Melanocyte of skin (primary cell): ENCODE results near the gene PRKG2.

GRCh38 chr4:78779820-78780514 is 3.8 kb downstream of the BMP2K start:
- CAGE, long polyA plus RNA, 2 experiments = no peak in any of the 2 experiments

- CAGE, long polyA plus RNA, 2 experiments = no peak in any of the 2 experiments
Measured at GRCh38 chr4:78794296-78795669, 18.6 kb downstream of the BMP2K start.

DNA sequence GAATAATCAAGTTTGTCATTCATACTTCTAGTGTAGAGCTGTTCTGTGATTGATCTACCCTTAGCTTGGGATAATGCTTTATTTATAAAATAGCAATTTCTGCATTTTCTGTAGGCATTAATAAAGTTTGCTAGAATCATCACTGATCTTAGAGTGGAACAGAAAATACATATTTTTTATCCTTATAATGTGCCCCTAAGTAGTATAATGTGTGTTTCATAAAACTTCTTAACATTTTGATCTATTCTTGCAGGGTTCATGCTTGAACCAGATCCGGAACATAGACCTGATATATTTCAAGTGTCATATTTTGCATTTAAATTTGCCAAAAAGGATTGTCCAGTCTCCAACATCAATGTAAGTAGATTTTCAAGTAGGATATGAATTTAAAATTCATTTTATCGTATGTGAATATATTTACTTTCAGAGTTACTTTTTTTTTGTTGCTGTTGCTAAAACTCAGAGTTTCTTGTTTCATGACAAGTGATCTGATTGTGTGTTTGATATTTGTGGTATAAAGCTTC is 79.8 kb downstream of the PAQR3 start:
- CAGE, long polyA plus RNA, 2 experiments = no peak in any of the 2 experiments

DNA sequence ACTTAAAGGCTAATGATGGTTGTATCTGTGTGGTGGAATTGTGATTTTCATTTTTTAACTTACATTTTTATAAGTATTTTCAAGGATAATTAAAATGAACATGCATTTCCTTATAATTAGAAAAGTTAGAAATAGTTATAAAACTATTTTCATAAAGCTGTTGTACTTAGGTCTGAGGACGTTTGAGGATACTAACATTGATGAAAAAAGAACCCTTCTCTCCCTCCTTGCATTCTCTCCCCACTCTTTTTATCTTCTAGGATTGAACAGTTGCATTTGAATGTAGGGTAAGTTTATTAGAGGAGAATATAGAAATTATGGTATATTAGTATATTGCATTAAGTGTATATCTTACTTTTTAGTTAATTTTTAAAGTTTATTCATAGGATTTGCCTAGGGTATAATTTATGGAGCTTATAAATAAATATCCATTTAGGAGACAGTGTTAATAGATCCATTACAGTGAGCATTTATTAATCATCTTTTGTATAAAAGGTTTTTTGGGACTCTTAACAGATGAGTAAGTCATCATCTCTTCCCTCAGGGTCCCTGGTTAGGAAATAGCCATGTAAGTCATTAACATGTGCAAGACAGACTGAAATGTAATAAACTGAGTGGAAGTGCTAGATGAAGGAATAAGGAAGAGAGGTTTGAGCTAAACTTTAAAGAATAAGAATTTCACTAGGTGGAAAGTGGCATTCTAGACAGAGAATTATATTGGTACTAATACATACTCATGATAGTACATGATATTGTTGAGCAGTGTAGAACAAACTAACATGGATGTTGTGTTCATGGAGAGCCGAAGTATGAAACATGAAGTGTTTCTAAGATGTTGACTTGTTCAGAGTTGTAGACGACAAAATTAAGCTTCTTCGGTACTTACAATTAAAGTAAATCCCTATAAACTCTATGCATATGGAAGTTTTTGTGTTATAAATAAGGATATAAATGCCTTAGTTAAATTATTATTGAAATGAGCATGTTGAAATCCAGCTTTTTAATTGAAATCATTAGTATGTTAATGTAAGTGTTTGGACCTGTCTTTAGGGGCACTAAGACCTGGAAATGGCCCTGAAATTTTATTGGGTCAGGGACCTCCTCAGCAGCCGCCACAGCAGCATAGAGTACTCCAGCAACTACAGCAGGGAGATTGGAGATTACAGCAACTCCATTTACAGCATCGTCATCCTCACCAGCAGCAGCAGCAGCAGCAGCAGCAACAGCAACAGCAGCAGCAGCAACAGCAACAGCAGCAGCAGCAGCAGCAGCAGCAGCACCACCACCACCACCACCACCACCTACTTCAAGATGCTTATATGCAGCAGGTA is 69.0 kb downstream of the PAQR3 start:
- CAGE, long polyA plus RNA, 2 experiments = no peak in any of the 2 experiments

- CAGE, long polyA plus RNA, 2 experiments = no peak in any of the 2 experiments
Measured at GRCh38 chr4:78899025-78900160, 39.8 kb downstream of the PAQR3 start.

GRCh38 chr4:78905736-78906444 is 33.3 kb downstream of the PAQR3 start:
- CAGE, long polyA plus RNA, 2 experiments = no peak in any of the 2 experiments

- CAGE, long polyA plus RNA, 2 experiments = no peak in any of the 2 experiments
Measured at GRCh38 chr4:78971228-78971889, 32.1 kb upstream of the PAQR3 start.

DNA sequence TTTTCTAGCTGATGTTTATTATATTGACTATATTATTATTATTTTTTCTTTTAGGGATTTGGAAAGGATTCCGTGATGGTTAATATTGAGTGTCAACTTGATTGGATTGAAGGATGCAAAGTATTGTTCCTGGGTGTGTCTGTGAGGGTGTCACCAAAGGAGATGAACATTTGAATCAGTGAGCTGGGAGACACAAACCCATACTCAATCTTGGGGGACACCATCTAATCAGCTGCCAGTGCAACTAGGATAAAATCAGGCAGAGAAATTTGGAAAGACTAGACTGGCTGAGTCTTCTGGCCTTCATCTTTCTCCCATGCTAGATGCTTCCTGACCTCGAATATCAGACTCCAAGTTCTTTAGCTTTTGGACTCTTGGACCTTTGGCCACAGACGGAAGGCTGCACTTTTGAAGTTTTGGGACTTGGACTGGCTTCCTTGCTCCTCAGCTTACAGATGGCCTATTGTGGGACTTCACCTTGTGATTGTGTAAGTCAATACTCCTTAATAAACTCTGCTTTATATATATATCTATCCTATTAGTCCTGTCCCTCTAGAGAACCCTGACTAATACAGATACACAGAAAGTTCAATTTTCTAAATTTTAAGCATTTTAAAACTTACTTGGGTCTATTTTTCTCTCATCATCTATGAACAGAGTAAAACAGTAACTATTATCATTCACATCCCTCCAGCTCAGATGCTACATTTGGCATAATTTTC is 85.2 kb upstream of the GK2 start:
- CAGE, long polyA plus RNA, 2 experiments = no peak in any of the 2 experiments

GRCh38 chr4:80182964-80184076 is 14.0 kb upstream of the PRDM8 start:
- CAGE, long polyA plus RNA, 2 experiments = no peak in any of the 2 experiments

- CAGE, long polyA plus RNA, 2 experiments = no peak in any of the 2 experiments
Measured at GRCh38 chr4:81214902-81215496, at the start of gene PRKG2. Gene PRKG2, minus strand, starts transcription at chr4:81215222.

- CAGE, long polyA plus RNA, 2 experiments = no peak in any of the 2 experiments
Measured at GRCh38 chr4:81425774-81426110, 46.0 kb downstream of the RASGEF1B start.

- CAGE, long polyA plus RNA, 2 experiments = no peak in any of the 2 experiments
Measured at GRCh38 chr4:81491743-81492362, 20.1 kb upstream of the RASGEF1B start.

DNA sequence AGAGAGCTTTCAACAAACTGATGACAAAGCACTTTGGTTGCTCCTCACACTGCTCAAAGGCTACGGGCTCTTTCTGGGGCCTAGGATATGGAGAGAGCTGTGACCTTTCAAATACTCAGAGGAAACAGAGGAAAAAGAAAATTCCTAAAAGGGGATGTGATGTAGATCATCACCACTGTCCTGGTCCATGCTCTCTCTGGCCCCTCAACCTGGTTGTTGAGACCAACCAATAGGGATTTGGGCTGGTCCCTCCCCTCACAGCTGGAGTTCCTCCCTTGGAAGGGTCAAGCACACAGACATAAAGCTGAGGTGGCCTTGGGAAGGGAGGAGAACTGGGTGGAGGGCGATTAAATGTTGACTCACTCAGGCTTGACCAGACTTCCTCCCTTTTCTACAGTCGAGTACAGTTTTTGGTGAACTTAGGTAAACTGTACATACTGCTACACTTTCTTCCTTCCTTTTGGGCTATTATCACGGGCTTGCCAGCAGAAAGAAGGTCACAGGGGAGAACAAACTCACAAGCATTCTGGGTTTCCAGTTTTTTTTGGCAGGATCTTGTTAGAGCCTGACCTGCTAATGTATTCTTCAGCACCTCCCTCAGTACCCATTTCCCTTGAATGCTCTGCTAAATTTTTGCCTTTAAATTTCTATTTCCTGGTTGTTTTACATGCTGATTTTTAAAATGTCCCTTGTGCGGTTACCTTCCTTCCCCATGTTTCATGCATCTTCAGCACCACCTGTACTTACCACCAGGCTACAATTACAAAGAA is 135.1 kb upstream of the RASGEF1B start:
- CAGE, long polyA plus RNA, 2 experiments = no peak in any of the 2 experiments

DNA sequence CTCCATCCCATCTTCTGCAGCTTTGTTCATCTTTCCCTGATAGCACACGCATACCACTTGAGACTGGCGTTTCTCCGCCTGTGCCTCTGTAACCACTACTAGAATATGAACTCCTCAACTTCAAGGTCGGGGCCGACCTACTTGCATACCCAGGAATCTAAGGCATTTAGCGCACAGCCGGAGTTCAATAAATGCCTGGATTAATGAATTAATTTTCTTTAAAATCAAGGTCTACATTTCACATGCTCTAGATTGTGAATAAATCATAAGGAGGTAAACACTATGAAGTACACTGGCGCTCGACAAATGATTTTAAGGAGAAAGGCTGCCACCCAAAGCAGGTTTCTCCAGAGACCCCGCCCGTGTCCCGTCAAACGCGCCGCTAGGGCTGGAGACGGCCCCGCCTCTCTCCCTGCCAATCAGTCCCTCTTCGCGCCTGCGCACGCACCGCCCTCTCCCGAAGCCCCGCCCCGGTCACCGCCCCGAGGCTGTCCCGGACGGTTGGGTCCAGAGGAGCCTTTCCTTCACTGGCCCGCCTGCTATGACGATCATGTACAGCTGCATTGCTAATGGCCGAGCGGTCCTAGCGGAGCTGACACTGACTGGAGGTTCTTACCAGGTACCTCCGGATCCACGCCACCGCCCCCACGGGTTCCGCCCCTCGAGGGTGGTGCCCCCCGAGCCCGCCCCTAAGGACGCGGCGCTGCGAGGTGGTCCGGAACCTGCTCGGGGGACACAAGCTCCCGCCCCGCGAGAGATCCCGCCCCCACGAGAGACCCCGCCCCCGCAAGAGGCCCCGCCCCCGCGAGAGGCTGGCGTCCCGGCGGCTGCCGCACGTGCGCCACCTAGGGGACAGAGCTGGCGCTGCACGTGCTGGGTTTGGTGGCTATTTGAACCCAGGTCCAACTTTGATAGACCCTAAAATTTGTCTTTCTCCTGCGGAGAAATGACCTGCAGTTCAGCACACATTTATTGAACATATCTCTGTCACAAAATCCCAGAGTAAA is 89.0 kb downstream of the HNRNPD start:
- CAGE, long polyA plus RNA, 2 experiments = no peak in any of the 2 experiments

GRCh38 chr4:82362702-82363085 is 11.1 kb downstream of the HNRNPD start:
- CAGE, long polyA plus RNA, 2 experiments = no peak in any of the 2 experiments

DNA sequence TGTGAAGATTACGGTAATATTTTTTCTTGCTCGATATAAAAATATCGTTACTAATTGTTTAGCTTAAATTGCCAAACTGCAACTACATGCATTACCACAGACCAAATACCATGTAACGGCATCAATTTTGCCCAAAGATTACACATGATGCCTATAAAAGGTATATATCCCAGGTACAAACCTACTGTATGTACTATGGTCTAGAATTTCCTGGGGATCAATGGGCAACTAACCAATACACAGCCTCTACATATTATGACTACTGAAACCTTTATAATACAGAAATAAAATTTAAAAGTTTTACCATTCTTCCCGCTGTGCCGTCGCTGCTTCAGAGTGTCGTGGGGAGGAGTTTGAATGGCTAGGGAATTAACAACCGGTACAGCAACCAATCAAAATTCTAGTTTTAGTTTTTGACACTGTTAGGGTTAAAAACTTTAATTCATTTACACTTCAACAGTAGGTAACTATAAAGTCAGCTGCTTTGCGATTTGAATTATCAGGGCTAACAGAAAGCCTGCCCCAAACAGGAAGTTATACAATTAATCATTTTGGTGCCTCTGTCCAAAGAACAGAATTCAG is 2.5 kb downstream of the HNRNPD start:
- CAGE, long polyA plus RNA, 2 experiments = no peak in any of the 2 experiments

GRCh38 chr4:82380257-82380852 is 6.6 kb upstream of the HNRNPD start:
- CAGE, long polyA plus RNA, 2 experiments = no peak in any of the 2 experiments

GRCh38 chr4:82811687-82812359 is 13.2 kb upstream of the SCD5 start:
- CAGE, long polyA plus RNA, 2 experiments = no peak in any of the 2 experiments

DNA sequence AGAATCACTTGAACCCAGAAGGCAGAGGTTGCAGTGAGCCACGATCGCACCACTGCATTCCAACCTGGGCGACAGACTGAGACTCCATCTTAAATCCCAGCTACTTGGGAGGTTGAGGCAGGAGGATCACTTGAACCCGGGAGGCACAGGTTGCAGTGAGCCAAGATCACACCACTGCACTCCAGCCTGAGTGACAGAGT is 36.1 kb downstream of the LIN54 start:
- CAGE, long polyA plus RNA, 2 experiments = no peak in any of the 2 experiments

DNA sequence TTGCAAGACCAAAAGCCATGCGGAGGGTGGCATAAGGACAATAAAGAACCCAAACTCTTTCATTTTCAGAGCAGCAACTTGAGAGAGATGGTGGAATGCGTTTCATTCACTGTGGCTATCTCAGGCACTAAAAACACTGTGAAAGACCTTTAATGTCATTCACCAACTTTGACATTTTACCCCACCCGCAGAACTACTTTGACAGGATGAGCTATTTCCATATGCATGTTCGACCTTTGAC is 351 bp upstream of the LIN54 start:
- CAGE, long polyA plus RNA, 2 experiments = no peak in any of the 2 experiments